Paraaortic lymph node (tissue), 1 donor: ENCODE data around the genes MIA2 and MGAT2.

- PRO-cap = no peak
Measured at GRCh38 chr14:36662498-36663215, 997 bp downstream of the PAX9 start.

- PRO-cap = no peak
Measured at GRCh38 chr14:36683405-36683749, 21.7 kb downstream of the PAX9 start.

GRCh38 chr14:37027037-37027621, 145.3 kb downstream of the SLC25A21 start:
- PRO-cap = no peak

GRCh38 chr14:37314957-37315420, 117.3 kb downstream of the MIPOL1 start:
- PRO-cap = no peak

DNA sequence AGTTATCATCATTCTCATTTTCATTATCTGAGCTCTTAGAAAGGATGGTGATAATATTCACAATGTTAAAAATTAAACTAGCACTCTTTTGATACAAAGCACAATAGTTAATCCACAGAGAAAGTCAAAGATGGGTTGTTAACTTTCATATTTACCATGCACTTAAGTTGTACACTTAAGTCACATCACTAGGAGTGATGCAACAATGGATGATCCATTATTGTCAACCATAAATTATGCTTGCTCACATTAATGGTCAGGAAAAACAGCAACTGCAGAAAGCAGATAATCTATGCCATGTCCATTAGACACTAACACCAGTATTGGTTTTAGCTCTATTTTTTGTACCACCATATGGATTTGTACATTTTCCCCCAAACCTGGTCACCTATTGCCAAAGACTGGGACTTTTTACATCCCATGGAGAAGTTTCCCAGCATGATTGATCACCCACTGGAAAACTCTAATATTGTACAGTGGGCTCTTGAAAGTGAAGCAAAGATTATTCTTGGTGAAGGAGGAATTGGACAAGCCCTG, 195.5 kb downstream of the FOXA1 start:
- PRO-cap = no peak

DNA sequence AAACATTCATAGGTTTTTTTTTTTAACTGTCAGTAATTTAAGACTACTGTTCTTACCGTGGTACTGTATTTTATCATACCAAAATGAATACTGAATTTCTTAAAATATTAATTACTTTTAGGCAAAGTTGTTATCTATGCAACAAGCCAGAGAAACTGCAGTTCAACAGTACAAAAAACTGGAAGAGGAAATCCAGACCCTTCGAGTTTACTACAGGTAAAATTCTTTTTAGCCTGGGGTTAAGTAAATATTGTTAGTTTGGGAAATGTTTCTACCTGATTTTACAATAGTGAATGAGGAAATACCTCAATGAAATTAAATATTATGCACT, 172.3 kb downstream of the FOXA1 start:
- PRO-cap = no peak

- PRO-cap = no peak
Measured at GRCh38 chr14:37584217-37584721, 10.8 kb downstream of the FOXA1 start.

DNA sequence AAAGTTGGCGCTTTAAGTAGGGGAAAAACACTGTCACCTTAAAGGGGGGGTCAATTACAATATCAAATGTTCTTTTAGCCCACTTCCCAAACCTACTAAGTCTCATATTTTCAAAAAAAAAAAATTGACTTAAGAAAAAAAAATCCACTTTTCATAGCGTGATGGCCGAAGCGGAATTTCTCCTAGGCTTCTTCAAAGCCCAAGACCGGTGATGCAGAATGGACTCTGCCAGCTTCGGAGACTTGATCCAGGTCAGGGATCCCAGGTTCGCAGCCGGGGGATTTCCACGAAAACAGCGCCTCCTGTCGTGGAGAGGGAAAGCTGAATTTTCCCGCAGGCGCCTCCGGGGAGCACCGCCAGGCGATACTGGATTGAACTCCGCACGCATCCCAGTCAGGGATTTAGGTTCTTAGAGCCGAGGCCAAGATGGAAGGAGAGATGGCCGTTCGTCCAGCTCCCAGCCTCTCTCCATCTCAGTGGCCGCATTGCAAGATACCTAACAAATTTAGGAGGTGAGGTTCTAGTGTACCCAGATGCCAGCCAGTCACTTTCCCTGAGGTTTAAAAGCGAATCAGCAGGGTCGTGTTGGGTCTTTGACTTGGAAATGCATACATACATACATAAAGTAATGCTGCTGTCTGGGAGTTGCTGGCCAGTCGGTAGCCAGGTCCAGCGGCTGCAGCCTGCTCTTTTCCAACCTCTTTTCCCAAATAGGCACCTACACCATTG, 2.2 kb downstream of the TTC6 start:
- PRO-cap = no peak

DNA sequence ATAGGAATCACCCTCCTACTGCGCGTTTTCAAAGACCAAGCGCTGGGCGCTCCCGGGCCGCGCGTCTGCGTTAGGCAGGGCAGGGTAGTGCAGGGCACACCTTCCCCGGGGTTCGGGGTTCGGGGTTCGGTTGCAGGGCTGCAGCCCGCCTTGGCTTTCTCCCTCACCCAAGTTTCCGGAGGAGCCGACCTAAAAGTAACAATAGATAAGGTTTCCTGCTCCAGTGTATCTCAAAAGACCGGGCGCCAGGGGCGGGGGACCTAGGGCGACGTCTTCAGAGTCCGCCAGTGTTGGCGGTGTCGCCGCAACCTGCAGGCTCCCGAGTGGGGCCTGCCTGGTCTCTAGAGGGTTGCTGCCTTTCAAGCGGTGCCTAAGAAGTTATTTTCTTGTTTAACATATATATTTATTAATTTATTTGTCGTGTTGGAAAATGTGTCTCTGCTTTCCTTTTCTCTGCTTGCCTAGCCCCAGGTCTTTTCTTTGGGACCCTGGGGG, 3.8 kb downstream of the SSTR1 start:
- PRO-cap = no peak

- PRO-cap = unidirectional peak, minus-strand start at chr14:38255407
Measured at GRCh38 chr14:38255018-38255764, 702 bp downstream of the CLEC14A start.

DNA sequence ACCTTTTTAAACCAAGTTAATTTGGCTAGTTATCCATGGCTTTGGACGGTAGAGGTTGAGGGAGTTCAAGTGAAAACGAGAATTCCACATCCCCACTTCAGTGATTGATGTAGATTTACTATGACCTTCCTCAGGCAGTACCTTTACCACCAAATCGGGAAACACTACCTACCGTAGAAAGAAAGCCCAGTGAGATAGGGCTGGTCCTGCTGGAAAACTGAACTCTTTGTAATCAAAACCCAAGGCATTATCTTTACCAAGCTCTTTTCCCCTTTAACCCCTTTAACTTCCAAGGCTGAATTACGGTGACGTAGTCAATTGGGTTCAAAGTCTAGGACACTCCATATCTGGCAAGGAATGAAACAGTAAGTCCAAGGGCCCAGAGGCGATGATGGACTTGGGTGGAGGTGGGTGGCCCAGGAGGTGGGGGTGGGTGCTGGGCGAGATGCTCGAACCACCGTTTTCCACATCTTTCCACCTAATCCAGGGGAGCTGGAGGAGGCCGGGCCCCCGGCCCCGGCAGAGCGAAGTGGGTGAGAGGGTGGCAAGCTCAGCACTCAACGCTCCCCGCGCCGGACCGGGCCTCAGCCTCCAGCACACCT, 603 bp downstream of the SEC23A start:
- PRO-cap = no peak

DNA sequence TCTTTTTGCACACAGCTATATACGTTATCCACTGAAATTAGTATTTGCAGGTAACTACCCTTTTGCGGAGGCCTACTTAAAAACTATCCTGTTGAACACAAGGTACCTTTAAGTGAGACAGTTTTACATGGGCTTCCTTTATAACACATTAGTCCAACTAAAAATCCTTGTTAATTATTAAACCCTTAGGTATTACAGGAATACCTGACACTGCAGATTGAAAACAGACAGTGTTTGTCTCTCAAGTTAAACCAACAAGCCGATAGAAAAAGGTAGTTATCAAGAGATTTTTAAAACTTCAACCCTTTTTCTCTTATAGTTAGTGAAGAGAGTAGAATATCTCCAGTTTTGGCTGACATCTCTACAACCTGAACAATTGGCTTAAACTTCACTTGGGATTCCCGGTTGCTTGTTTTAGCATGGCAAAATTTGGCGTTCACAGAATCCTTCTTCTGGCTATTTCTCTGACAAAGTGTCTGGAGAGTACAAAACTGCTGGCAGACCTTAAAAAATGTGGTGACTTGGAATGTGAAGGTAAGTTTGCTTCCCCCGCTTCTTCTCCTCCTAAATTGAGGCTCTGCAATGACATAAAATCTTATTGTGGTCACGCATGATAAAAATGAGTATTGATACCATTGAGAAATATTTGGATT, at the start of gene MIA2:
MIA2 (plus strand) TSS at position 220 of the 653 bp plus-strand sequence.
- PRO-cap = no peak

DNA sequence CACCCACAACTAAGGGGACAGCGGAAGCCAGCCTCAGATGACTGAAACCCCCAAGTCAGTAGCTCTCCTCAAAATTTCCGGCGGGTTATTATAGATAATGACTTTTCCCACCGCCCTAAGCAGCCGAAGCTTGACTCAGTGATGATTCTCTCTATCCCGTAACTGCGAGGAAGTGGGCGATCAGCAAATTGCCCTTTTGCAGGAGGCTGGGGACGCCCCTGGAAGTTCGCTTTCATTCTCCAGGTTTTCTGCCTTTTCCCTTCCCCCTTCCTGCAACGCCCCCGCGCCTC, 351 bp upstream of the LRFN5 start:
- PRO-cap = no peak

DNA sequence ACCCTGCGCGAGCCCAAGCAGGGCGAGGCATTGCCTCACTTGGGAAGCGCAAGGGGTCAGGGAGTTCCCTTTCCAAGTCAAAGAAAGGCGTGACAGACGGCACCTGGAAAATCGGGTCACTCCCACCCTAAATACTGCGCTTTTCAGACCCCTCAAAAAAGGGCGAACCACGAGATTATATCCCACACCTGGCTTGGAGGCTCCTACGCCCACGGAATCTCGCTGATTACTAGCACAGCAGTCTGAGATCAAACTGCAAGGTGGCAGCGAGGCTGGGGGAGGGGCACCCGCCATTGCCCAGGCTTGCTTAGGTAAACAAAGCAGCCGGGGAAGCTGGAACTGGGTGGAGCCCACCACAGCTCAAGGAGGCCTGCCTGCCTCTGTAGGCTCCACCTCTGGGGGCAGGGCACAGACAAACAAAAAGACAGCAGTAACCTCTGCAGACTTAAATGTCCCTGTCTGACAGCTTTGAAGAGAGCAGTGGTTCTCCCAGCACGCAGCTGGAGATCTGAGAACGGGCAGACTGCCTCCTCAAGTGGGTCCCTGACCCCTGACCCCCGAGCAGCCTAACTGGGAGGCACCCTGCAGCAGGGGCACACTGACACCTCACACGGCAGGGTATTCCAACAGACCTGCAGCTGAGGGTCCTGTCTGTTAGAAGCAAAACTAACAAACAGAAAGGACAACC, 1136.5 kb downstream of the FSCB start:
- PRO-cap = no peak

DNA sequence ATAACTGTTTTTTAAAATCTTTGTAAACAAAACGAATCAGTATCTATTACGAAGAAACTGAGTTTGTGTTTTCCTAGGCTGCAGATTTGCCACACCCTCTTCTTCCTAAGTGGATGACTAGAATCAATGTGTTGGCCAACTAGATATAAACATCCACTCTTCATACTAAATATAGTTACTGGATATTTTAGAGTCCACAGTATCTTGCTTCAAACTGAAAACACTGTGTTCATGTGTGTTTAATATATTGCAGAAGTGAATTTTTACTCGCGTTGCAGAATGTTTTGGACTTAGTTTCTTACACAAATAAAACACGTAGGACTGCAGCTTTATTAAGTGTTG, 1.5 kb downstream of the C14orf28 start:
- PRO-cap = no peak

DNA sequence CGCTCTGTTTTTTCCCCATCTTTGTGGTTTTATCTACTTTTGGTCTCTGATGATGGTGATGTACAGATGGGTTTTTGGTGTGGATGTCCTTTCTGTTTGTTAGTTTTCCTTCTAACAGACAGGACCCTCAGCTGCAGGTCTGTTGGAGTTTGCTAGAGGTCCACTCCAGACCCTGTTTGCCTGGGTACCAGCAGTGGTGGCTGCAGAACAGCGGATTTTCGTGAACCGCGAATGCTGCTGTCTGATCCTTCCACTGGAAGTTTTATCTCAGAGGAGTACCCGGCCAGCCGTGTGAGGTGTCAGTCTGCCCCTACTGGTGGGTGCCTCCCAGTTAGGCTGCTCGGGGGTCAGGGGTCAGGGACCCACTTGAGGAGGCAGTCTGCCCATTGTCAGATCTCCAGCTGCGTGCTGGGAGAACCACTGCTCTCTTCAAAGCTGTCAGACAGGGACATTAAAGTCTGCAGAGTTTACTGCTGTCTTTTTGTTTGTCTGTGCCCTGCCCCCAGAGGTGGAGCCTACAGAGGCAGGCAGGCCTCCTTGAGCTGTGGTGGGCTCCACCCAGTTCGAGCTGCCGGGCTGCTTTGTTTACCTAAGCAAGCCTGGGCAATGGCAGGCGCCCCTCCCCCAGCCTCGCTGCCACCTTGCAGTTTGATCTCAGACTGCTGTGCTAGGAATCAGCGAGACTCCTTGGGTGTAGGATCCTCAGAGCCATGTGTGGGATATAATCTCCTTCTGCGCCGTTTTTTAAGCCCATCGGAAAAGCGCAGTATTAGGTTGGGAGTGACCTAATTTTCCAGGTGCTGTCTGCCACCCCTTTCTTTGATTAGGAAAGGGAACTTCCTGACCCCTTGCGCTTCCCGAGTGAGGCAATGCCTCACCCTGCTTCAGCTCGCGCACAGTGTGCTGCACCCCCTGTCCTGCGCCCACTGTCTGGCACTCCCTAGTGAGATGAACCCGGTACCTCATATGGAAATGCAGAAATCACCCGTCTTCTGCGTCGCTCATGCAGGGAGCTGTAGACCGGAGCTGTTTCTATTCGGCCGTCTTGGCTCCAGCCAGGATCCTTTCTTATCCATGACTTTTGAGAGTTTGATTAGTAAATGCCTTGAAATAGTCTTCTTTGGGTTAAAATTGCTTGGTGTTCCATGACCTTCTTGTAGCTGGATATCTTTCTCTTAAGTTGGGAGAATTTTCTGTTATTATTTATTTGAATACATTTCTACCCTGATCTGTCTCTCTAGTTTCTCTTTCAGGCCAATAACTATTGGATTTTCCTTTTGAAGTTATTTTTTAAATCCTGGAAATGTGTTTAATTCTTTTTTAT, 298.3 kb upstream of the MIS18BP1 start:
- PRO-cap = no peak

DNA sequence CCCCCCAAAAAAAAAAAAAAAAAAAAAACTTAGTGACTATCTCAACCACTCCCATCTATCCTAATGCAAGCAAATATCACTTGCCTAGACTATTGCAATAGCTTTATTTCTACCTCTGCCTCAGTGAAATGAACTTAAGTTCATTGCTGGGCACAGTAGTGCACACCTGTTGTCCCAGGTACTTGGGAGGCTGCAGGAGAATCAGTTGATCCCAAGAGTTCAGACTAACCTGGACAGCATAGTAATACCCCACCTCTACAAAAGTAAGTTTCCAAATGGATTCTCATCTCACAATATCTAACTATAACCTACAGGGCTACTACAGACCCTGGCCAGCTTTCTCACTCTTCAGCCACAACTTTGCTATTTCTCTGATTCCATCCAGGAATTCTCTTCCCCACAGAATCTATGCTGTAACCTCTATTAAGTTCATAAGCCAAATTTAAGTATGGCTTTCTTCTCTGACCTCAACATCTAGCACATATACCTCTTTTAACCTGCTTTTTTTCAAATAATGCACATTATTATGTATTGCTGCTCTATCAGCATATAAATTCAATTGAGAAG, 4.1 kb downstream of the RPS29 start:
- PRO-cap = no peak

- PRO-cap = bidirectional peak, plus-strand start at chr14:49620756, minus-strand start at chr14:49620600; unidirectional peak, minus-strand start at chr14:49621211
Measured at GRCh38 chr14:49620485-49621449, at the start of gene MGAT2. Gene MGAT2 (plus strand): TSS chr14:49620799.

DNA sequence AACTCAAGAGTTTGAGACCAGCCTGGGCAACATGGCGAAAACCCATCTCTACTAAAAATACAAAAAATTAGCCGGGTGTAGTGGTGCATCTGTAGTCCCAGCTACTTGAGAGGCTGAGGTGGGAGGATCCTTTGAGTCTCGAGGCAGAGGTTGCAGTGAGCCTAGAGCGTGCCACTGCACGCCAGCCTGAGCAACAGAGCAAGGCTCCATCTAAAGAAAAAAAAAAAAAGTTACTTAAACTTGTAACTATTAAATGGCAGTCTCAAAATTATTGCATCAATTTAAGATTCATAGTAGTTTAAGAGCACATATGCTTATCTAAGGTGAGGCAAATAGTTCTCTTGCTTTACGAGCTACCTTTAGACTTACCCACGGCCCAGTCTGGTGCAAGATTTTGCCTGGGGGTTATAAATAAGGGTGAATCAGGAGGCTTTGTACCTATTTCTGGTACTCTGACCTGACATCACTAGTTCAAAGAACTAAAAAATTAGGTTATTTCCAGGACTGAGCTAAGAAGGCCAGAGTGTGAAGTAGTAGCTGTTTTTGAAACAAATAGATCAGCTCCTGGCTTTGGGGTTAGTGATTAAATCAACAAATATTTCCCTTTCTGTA, 3.4 kb downstream of the MGAT2 start:
- PRO-cap = no peak

- PRO-cap = no peak
Measured at GRCh38 chr14:49745506-49746249, 22.3 kb upstream of the KLHDC2 start.